Psoas muscle (tissue), 2 donors: ENCODE measurements around a stretch of chr7.

GRCh38 chr7:7271054-7271525 is 88.7 kb downstream of the C1GALT1 start:
- PRO-cap, 2 experiments = no peak in any of the 2 experiments

DNA sequence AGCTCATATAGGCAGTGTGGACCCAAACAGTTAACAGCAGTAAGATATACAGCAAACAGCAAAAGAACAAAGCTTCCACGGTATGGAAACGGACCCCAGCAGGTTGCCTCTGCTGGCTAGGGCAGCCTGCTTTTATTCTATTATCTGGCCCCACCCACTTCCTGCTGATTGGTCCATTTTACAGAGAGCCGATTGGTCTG is 58.1 kb downstream of the COL28A1 start:
- PRO-cap, 2 experiments = no peak in any of the 2 experiments

DNA sequence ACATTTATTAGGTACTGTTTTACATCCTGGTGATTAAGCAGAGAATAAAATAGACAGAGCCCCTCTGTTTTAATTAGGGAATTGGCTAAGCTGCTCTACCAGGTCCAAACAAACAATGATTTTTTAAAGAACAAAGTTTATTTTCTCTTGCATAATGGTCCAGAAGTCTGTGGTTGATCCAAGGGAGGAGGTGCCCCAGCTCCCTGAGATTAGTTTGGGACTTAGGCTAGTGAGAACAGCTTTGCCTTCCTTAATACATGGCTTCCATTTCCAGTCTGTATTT is 2.9 kb upstream of the MIOS start:
- PRO-cap, 2 experiments = no peak in any of the 2 experiments

DNA sequence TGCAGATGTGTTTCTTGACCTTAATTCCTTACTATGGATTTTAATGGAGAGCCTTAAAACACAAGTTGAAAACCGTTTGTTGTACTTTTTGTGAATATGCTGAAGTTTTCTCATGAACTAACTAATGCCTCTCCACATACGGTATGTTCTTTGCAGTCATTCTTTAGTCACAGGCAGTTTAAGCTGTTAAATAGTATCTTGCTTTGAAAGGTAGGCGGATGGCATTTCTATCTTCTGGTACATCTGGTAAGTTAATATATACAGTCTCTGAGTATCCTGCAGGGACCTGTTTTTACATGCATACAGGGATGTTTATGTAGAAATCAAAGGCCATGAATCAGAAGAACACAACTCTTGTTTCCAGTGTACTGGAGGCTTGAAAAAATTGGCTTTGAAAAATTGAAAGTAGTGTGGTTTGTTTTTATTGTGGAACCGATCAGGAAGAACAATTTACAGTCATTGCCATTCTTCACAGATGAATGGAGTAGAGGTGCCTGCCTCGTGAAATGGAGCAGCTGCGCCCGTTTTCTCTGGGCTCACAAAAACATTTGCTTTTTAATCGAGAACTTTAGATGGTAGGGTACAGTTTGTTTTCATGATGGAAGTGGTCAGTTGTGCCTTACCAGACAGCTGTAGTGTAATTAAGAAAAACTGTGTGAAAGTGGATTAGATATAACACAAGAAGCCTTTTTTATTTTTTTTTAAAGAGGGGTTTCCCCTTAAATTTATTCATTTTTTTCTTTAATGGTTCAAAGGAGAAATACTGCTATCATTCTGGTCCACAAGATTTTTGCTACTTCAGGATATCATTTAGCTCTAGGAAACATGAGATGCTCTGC is 54.0 kb upstream of the RPA3 start:
- PRO-cap, 2 experiments = no peak in any of the 2 experiments

GRCh38 chr7:7816079-7816447 is 97.7 kb upstream of the RPA3 start:
- PRO-cap, 2 experiments = no peak in any of the 2 experiments

- PRO-cap, 2 experiments = no peak in any of the 2 experiments
Observed at GRCh38 chr7:7969207-7970243, 929 bp downstream of the GLCCI1 start.

DNA sequence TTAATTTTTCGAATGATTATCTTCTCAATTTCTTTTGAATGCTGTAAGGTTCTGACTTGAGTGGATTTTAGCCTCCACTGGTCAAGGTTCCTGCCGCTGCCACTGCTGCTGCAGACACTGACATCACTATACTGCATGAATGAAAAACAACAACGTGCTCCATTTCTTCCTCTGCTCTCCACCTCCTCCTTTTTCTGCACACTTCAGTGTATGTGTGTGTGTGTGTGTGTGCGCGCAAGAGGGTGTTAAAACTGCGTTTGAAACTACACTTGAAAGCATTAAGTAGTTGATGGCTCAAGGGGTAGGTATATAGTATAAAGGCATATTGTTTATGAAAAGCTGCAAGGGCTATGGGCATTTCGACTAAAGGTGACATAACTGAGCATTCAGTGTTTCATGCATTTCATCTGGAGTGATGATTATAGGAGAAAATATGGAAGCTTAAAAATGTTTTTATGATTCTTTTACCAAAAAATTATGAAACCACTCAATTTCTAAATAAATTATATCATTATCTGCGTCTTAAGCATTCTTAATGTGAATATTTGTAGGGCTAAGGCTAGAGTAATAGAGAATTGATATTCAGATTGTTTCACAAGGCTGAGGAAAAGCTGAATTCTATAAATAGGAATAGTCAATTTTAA is 3.6 kb downstream of the GLCCI1 start:
- PRO-cap, 2 experiments = no peak in any of the 2 experiments

DNA sequence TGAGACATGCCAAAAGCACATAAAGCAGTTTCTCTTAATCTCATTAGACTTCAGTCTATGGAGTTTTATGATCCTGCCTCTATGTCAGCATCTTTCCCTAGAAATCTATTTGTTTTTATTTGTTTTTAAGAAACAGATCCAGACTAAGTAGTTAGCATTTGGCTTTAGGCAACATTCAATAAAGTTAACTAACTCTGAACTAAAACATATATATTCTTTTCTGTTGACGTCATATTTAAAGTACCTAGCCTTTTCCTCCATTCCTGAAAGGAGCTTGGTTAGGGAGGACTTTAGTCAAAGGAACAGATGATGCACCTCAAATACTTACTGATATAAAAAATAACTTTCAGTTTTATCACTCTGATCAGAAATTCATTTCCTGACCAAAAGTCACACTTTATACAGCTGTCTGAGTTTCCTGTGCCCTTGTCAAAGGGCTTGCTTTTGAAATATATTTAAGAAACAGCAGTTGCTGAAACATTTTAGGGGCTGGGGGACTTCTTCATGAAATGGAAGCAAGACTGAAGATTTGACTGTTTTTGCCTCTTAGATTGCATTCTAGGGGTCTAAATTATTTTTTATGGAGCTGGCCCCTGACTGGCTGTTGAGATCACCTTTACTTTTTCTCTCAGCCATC is 46.5 kb downstream of the GLCCI1 start:
- PRO-cap, 2 experiments = no peak in any of the 2 experiments

- PRO-cap, 2 experiments = no peak in any of the 2 experiments
Observed at GRCh38 chr7:8128213-8129075, 133.5 kb downstream of the ICA1 start.

DNA sequence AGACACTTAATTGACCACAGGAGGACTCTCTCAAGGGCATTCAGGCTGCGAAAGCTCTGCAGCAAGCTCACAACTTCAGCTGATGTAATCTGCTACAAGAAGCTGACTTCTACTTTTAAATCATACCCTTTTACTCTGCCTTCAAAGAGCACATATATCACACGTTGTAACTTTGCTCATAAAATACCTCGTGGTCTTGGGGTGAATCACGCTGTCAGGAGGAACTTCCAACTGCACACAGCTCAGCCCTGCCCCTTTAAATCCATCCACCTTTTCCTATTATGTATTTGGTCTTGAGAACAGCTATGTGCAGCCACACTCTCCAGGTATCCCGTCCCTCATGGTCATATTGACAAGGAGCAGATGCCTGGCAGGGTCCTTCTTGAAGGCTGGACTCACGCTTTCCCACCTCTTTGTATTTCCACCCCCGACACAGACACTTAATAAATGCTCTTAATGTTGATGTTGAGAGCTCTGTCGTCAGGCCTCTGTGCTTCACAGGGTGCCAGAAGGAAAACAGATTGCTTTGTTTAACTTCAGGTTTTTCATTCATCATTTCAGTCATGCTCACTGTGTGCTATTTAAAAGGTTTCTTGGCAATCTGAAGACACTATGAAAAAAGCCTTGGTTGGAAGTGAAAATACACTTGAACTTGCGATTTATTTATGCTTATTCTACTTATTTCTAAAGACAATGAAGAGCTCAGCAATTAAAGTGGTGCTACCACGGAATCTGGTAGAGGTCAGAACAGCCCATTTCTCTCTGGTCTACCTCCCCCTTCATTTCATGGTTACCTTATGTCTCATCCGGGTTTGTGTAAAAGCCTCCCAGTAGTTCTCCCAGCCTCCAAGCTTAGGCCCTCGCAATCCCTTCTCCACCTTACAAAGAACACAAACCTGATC is 47.5 kb downstream of the ICA1 start:
- PRO-cap, 2 experiments = no peak in any of the 2 experiments

DNA sequence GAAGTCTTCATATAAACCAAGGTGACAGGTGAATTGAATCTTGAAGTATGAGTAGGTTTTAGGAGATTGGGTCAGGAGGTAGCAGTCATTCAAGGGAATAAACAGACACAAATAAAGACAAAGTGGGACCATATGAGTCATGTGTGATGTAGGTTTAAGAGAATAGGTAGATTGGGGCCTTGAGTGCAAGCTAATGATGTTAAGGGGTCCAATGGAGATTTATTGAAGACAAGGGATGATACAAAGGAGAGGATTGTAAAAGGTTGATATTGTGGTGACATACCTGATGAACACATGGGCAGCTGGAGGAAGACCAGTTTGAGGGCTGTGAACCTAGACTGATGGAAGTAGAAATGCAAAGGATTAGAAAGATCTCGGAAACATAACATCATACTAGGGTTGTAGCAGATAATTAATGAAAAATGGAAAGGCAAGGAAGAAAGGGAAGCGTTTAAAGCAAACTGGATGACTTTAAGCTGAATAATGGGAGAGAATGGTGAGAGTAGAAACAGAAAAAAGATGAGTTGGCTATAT is 117.2 kb downstream of the PHF14 start:
- PRO-cap, 2 experiments = no peak in any of the 2 experiments

DNA sequence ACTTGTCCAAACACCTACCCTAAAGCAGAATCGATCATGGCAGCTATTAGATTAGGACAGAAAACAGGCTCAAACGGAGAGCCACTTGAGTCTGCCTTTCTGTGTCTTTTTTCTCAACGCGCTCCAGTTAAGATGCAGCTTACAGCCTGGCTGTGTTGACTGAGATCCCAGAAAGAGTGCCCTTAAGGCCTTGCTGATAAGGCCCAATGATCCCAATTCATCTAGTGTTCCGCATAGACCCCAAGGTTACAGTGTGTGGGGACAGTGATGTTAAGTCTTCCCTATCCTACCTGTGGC is 963 bp downstream of the TMEM106B start:
- PRO-cap, 2 experiments = no peak in any of the 2 experiments

DNA sequence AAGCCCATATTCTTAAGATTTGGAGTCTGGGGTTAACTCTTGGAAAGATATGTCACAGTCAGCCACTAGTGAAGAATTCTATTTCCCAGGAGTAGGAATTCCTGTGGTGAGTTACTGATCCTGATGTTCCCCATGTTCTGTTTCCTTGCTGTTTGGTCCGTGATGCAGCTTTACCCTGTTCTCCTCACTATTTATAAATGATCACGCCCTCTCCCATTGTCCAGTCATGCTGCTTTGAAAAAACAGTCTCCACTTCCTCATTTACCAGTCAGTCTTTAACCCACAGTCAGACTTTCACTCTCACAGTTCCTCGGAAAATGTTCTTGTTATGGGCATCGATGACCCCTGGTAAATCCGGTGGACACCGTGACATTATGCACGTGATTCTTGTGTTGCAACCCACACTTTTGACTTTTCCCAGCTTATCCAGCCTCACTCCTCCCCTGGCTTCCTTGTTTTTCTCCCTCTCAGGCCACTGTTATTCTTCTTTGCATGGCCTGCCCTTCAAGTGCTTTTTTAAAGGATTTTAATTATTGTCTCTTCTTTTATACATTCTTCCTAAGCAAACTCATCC is 14.4 kb downstream of the SCIN start:
- PRO-cap, 2 experiments = no peak in any of the 2 experiments

- PRO-cap, 2 experiments = peak in 2 of 2 experiments; most common minus-strand start chr7:12687417 (in 1)
Observed at GRCh38 chr7:12687175-12687529, 281 bp upstream of the ARL4A start.

DNA sequence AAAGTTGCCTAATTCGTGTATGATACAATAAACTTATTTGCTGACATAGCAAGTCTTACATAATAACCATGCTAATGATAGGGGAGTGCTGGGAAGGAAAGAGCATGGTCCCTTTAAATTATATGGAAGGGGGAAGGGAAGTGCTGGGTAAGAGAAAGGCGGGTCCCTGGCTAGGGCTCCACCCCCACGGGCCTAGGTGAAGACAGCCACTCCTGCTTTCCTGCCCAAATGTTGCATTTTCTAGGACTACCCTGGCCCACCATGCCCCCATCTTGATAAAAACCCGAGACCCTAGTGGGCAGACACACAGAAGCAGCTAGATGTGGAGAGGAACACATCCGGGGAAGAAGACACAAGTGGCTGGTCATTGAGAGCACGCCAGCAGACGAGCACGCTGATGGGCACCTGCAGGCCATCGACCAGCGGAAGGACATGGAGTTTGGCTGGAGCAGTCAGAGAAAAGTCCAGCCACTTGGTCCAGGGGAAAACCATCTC is 328.7 kb downstream of the ARL4A start:
- PRO-cap, 2 experiments = no peak in any of the 2 experiments

- PRO-cap, 2 experiments = no peak in any of the 2 experiments
Observed at GRCh38 chr7:13806524-13807096, 182.9 kb downstream of the ETV1 start.

GRCh38 chr7:13990027-13990260 is 478 bp upstream of the ETV1 start:
- PRO-cap, 2 experiments = no peak in any of the 2 experiments

GRCh38 chr7:14207333-14207614 is 217.8 kb upstream of the ETV1 start:
- PRO-cap, 2 experiments = no peak in any of the 2 experiments

DNA sequence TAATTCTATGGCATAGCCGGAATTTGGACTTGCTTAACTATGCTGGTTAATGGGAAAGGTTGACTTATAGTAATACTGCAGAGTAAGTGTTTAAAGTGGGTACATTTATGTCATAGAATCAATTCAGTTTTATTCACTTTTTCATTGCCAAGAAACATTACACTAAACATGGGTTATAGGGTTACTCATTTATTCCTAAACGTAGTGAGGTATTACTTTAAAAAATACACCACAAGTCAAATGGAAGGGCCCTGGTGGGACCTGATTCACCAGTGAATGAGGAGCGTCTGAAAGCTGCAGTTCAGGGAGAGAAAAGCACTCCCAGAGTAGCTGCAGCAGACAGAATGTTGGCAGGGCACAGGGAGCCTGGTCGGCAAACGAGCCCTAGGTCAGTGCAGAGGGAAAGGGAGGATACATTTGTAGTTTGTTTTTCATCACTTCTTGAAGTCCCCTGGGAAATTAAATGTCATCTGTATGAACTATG is 361.6 kb upstream of the ETV1 start:
- PRO-cap, 2 experiments = no peak in any of the 2 experiments

- PRO-cap, 2 experiments = no peak in any of the 2 experiments
Observed at GRCh38 chr7:14671540-14671873, 231.0 kb downstream of the DGKB start.